GM23248 (cell line): ENCODE measurements around the genes BRIX1 and CPLANE1.

DNA sequence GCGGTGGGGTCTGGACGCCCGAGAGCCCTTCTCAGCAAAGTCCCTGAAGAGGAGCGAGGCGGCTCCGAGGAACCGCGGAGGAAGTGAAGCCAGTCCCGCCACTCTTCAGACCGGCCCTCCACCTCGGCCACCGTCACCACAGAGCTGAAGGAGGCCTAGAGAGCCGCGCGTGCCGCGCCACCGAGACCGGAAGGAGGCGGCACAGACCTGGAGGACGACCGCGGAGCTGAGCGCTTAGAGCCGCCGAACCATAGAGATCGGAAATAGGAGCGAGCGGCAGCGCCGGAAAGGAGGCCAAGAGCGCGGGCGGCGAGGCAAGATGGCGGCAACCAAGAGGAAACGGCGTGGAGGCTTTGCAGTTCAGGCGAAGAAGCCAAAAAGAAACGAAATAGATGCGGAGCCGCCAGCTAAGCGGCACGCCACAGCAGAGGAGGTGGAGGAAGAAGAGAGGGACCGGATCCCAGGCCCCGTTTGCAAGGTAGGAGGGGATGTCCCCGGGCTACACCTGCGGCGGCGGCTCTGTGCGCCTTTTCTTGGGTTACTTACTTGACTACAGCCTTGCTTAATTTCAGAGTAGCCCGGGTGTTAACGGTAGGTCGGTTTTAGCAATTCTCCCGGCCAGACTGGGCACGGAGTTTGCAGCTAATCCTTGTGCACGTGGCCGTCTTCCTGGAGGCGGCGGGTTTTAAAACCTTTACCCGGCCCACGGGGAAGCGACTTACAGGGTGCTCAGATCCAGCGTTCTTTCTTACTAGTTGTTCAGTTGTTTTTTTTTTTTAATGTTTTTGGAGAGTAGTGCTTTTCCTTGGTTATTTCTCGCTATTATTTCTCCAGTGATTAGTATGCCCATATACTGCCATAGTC, at the start of gene BRIX1:
TSS of gene BRIX1 (plus strand) at position 292 of the 864 bp plus-strand sequence.
- RAMPAGE, long total RNA = start-site peak on the minus strand centred at position 113 of the sequence, 74 bp wide, 109 and 203 reads in 2 replicates; start-site peak on the plus strand centred at position 302 of the sequence, 26 bp wide, 653 and 776 reads in 2 replicates

- RAMPAGE, long total RNA = no peak
These were observed 1.1 kb upstream of the AGXT2 start for GRCh38 chr5:35048889-35049298.

DNA sequence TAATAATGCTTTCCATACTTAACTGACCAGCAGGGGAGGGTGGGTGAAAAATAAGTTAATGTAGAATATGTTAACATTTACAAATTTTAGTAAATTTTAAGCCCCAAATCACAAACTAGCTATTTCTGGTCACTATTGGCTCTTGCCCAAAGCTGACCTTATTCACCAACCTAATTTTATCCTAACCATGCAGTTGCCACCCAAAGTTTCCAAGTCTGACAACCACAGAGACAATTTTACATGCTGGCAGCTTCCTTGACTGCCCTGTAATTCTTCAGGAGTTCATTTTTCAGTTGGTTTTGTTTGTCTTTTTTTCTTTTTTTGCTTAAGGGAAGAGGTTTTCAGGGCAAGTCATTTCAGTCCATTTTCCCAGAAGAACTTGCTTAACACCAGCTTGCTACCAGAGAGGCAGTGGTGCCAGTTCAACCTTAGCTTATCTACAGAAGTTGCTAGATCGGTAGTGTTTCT, 935 bp downstream of the SPEF2 start:
- RAMPAGE, long total RNA = no peak

DNA sequence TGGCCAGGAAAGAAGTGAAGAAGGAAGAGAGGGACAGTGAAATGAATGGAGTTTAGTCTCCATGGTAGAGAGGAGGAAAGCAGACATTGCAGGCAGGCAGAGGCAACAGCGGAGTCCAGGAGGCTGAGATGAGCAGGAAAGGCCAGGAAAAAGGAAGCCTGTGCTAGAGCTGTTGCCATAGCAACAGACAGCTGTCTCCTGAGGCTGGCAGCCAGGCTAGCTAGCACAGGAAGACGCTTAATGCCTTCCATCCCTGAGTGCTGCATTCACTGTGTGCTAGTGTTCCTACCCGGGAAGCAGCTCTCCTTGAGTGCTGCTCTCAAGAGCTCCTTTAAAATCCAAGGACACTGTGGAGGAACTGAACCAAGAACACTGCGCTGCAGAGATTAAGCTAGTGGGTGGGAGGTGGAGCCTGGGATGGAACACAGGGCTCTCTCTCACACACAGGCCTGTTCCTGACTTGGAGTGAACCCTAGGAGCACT, 53.5 kb upstream of the IL7R start:
- RAMPAGE, long total RNA = no peak

GRCh38 chr5:35817164-35817557, 39.5 kb upstream of the IL7R start:
- RAMPAGE, long total RNA = no peak

DNA sequence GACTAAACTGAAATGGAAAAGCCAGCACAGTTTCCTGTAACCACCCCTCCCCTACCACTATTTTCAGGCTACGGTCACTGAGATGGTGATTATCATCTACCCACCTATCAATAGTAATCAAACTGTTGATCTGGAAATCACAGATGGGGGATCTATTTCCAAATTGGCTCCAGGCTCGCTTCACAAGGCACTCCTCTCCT, 30.6 kb upstream of the IL7R start:
- RAMPAGE, long total RNA = no peak

- RAMPAGE, long total RNA = no peak
These were observed 1.6 kb upstream of the IL7R start for GRCh38 chr5:35854950-35855665.

- RAMPAGE, long total RNA = no peak
These were observed 723 bp downstream of the SKP2 start for GRCh38 chr5:36152472-36153196.

GRCh38 chr5:36242650-36242992, 896 bp upstream of the NADK2 start:
- RAMPAGE, long total RNA = no peak

GRCh38 chr5:36652292-36652761, 45.9 kb downstream of the SLC1A3 start:
- RAMPAGE, long total RNA = no peak

DNA sequence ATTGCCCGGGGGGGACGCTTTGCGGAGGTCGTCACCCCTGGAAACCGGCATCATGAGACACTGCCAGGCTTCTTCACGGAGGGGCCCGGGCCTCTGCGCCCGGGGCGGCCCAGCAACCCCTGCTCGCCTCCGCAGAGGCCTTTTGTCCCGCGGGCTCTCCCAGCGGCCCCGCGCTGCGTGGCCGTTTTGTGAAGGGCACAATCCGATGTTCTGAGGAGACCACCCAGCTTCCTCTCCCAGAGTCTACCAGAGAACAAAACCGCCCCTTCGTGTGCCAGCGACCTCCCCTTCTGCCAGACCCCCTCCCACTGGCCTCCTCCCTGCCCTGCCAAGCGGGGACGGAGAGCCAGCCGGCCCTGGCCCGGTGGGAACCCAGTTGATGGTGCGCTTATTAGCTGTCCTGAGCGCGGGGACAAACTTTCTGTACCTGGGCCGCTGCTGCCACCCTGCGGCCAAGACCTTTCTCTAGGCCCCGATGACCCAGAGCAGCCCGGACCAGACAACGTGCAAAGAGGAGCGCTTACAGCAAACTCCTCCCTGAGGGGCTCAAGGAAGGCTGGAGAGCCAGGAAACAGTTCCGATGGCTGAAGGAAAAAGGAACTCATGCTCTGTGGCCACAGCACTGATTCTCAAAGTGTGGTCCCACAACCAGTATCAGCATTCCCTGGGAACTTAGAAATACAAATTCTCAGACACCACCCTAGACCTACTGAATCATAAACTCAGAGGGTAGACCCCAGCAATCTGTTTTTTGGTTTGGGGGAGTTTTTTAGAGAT, 86.7 kb downstream of the SLC1A3 start:
- RAMPAGE, long total RNA = no peak

DNA sequence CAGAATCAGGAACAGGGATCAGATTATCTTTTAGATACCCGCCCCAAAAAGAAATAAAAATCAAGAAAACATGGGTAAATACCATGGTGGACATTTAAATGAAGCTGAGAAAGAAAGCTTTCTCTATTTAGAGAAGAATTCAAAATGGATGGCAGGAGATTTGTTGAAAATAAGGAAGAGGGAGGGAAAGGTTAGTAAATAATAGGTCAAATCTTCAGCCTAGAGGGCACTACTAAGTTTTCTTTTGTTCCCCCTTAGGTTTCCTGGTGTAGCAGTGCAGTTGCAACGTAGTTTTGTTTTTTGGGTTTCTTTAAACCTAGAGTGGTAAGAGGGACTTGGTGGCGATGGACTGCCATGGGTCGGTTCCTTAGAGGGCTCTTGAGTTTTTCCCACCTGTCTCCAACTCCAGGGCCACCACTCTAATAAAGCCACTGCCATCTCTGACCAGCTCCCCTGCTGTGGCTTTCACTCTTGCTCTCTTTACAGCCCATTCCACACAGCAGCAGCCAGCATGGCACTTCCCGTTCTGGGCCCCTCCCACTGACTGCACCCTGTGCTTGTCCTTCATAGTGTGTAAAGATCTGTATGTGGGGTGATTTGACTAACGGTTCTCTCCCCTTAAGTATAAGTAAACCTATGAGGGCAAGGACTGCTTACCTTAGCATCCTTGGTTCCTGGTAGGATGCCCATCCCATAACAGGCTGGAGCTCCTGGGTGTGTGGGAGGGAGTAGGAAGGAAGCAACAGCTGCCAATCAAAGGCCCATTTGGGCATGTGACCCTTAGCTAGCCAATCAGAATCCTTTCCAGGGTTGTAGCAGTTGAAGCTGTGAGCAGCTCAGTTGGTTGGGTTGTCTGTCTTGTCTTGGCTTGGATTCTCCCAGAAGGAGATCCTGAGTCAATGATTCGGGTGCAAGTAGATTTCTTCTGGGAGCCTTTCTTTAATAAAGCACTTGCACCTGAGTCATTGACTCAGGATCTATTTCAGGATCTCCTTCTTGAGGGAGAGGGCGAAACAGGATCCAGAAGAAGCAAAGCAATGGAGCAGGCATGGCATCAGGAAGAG, 118.4 kb downstream of the SLC1A3 start:
- RAMPAGE, long total RNA = no peak

GRCh38 chr5:36755240-36755637, 121.3 kb upstream of the NIPBL start:
- RAMPAGE, long total RNA = no peak

GRCh38 chr5:36783120-36783686, 93.4 kb upstream of the NIPBL start:
- RAMPAGE, long total RNA = no peak

DNA sequence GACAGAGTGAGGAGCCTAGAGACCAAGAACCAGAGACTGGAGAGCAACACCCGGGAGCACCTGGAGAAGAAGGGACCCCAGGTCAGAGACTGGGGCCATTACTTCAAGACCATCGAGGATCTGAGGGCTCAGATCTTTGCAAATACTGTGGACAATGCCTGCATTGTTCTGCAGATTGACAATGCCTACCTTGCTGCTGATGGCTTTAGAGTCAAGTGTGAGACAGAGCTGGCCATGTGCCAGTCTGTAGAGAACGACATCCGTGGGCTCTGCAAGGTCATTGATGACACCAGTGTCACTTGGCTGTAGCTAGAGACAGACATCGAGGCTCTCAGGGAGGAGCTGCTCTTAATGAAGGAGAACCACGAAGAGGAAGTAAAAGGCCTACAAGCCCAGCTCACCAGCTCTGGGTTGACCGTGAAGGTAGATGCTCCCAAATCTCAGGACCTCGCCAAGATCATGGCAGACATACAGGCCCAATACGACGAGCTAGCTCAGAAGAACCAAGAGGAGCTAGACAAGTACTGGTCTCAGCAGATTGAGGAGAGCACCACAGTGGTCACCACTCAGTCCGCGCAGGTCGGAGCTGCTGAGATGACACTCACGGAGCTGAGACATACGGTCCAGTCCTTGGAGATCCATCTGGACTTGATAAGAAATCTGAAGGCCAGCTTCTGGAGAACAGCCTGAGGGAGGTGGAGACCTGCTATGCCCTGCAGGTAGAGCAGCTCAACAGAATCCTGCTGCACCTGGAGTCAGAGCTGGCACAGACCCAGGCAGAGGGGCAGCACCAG, 9.1 kb downstream of the NIPBL start:
- RAMPAGE, long total RNA = no peak

DNA sequence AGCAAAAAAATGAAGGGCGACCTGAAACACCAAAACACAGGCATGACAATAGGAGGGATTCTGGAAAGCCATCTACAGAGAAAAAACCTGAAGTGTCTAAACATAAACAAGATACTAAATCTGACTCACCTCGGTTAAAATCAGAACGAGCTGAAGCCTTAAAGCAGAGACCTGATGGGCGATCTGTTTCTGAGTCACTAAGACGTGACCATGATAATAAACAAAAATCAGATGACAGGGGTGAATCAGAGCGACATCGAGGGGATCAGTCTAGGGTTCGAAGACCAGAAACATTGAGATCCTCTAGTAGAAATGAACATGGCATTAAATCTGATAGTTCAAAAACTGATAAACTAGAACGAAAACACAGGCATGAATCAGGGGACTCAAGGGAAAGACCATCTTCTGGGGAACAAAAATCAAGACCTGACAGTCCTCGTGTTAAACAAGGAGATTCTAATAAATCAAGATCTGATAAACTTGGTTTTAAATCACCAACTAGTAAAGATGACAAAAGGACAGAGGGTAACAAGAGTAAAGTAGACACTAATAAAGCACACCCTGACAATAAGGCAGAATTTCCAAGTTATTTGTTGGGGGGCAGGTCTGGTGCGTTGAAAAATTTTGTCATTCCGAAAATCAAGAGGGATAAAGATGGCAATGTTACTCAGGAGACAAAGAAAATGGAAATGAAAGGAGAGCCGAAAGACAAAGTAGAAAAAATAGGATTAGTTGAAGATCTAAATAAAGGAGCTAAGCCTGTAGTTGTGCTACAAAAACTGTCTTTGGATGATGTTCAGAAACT, 109.1 kb downstream of the NIPBL start:
- RAMPAGE, long total RNA = no peak

DNA sequence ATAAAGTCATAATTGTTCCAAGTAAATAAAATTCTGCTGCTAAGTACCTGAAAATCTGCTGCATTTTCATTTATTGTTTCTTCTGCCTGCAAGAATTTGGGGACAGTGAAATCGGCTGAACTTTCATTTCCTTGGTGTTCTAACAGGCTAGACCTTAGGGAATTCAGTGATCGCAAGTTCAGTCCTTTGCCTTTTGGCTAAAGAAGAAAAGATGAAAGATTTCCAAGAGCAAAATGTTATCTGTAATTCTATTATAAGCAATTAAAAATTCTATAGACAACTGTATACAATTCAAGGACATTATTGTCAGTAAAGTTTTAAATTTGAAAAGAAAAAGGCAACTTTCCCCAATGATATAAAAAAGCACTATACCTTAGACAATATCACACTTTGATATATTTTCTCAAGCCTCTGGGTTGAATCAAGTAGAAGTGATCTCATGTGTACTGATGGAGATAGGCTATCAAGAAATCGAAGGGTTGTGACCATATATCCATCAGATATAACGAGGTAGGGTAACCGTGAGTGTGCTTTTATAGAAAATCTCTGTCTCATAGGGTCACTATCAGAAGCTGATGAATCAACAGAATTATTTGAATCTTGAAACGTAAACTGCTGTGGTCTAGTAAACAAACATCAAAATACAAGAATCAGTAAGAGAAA, 21.8 kb downstream of the CPLANE1 start:
- RAMPAGE, long total RNA = no peak

DNA sequence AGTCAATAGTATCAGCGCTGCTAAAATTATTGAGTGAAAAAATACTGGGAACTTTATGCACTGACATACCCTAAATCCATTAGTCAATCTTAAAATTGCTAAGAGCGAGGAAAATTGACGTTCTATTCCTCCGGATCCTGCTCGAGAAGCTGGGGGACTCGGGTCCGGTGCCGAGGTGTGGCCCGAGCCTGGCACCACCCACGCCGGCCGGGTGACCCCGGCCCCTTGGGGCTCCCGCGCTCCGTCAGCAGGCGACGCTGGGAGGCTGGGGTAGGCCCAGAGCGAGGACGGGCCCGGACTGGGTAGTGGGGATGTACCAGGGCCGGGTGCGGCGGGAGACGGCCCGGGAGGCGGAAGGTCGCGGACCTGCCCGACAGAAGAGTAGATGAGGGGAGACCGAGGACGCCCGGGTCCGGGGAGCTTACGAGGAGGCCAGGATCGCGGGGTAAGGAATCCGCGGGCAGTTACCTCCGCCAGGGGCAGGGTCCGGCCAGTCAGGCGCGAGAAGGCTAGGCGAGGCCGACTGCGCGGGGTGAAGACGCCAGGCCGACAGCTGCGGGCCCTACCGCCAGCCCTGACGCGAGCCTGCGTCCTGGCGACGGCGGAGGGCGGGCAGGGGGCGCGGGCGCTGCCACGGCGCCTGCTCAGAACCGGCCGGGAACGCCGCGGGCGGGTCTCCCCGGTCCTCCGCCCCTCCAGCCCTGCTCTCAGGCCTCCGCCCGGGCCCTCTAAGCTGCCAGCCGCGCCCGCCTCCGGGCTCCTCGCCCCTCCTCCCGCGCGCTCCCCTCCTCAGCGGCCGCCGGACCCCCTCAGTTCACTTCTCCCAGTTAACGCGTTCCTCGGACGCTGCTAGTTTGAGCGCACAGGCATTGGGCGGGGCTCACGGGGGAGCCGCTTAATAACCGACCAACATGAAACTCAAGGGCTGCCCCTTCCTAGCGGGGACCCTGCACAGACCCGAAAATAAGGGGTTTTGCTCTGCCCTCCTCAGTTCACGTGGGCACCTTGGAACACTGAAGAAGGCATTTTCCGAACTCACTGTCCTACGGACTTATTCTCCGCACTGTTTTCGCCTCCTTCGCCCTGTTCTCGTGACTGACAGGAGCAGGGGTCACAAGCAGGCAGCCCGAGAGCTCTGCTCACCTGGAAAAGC, at the start of gene CPLANE1:
TSS of gene CPLANE1 (minus strand) at position 600 of the 1,153 bp plus-strand sequence.
- RAMPAGE, long total RNA = no peak

DNA sequence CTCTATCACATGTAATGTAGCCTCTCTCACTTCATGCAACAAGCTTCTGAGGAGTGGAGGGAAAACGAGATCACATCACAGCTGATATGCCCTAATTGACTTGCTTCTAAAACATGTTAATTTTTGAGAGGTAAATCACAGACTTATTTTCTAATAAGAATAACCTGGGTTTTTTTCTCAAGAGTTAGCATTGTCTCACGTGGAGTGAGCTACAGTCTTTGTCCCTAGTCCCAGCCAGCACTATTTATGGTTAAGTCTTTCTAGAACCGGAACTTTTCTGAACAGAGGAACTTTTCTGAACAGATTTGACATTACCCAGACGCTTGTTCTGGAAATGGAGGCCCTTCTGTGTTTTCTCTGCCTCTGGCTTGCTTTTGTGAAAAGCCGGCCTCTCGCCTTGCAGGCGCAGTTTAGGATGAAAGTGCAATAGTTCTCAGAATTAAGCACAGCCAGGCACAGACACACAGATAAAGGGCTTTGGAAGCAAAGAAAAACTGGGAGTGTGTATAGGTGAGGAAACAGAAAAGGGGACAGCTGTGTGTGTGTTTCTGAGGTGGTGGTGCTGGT, 6.0 kb downstream of the GDNF start:
- RAMPAGE, long total RNA = no peak

DNA sequence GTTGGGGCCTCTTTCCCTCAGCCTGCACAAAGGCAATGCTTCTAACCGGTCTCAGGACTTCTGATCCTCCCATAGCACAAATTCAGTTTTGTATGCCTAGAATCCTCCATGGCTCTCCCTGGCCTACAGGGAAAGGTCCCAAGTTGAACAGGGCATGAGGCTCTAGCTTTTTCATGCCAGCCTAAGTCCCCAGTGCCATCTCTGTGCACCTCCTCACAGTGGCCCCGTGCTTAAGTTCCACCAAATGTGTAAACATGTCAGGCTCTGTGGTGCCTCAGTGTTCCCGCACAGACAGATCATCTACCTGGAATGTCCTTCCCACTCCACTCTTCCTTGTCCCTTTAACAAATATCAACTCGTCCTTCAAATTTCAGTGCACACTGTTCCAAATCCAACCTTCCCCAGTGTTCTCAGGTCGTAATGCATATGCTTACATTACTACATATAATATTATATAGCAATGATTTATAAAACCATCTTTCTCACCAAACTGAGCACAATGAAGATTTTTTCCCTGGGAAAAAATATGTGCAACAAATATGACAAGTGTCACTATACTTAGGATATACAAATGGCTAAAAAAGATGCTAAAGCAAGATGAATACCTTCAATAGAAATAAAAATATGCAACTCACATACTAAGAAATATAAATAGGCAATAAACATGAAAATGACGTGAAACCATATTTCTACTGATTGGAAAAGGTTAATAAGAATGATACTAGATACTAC, 13.8 kb downstream of the LIFR start:
- RAMPAGE, long total RNA = no peak